Duodenum (tissue), 1 donor: Measurements from ENCODE around the gene CTSZ.

- PRO-cap, result no peak
Measured at GRCh38 chr20:58669048-58669663, 18.1 kb downstream of the STX16 start.

GRCh38 chr20:58685329-58686205 is 7.0 kb upstream of the NPEPL1 start:
- PRO-cap, result no peak

GRCh38 chr20:58693012-58693812 is 612 bp downstream of the NPEPL1 start:
- PRO-cap, result unidirectional peak, minus-strand start at chr20:58693276

GRCh38 chr20:58890720-58891211 is 455 bp upstream of the GNAS start:
- PRO-cap, result bidirectional peak, plus-strand start at chr20:58891002, minus-strand start at chr20:58890887

DNA sequence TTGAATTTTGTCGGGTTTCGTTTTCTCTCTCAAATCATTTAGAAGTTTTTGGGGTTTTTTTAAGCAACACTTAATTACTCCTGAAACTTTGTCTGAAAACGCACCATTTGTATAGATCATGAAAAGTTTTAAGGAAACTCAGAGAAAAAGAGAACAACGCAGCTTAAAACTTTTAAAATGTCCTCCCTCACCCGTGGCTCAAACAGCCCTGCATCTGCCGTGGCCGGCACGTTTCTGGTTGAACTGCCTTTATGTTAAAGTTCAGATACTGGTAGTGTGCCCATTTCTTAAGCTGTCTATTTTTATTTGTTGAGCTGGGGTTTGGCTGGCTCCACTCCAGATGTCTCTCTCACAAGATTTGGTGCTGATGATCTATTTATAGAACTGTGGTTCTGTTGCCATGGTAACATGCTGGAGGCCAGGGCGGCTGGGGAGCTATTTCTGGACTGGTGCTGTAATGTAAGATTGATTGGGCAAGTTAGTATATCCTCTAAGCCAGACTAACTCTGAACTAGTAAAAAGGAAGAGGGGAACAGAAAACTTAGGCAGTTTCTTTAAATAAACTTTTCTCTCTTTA is 16.5 kb downstream of the GNAS start:
- PRO-cap, result unidirectional peak, minus-strand start at position 225 of the sequence; unidirectional peak, minus-strand start at position 351 of the sequence

GRCh38 chr20:58995367-58995813 is 11.7 kb downstream of the CTSZ start:
- PRO-cap, result no peak

DNA sequence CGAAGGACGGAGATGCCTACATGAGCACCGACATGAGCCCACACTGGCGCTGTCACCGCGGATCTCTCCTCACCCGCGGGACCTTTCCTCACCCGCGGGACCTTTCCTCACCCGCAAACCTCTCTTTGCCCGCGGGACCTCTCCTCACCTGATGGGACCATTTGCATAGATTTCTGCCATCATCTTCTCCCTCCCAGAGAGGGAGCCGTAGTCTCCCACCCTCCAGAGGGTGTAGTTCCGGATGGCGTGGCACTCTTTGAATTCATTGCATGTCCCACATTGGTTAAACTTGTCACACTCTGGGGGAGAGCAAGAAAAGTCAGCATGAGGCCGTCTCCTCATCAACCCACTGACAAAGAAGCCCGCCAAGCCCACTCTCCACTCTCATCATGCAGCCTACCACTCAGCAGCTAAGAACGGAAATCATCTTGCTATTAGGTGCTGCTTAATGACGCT is 9.6 kb downstream of the CTSZ start:
- PRO-cap, result no peak

- PRO-cap, result bidirectional peak, plus-strand start at chr20:59007362, minus-strand start at chr20:59007254
Measured at GRCh38 chr20:59006563-59007655, at the start of gene CTSZ. CTSZ (minus strand) TSS chr20:59007254.

- PRO-cap, result no peak
Measured at GRCh38 chr20:59151624-59152257, 11.9 kb upstream of the ZNF831 start.

DNA sequence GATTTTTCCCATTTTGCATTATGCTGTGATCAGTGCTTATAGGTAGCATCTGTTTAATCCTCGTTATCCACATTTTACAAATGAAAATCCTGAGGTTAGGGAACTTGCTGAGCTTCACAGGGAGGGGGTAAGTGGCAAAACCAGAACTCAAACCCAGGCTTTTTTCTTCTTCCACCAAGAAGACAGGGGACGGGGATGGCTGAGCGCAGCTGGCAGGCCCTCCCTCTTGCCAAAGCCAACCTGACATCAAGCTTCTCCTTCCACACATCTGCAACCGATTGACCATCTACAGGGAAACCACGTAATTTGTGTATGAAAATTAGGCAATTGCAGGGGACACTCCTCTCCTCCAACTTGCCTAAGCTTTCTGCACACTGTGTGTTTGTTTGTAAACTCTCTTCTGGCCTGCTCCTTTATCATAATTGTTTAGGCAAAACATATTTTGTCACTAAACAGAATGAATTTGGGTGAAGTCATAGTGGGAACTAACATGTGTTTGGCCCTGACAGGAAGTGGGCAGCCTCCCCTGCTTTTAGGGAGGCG is 18.8 kb downstream of the ZNF831 start:
- PRO-cap, result no peak

GRCh38 chr20:59293075-59293791 is 7.2 kb upstream of the EDN3 start:
- PRO-cap, result no peak

DNA sequence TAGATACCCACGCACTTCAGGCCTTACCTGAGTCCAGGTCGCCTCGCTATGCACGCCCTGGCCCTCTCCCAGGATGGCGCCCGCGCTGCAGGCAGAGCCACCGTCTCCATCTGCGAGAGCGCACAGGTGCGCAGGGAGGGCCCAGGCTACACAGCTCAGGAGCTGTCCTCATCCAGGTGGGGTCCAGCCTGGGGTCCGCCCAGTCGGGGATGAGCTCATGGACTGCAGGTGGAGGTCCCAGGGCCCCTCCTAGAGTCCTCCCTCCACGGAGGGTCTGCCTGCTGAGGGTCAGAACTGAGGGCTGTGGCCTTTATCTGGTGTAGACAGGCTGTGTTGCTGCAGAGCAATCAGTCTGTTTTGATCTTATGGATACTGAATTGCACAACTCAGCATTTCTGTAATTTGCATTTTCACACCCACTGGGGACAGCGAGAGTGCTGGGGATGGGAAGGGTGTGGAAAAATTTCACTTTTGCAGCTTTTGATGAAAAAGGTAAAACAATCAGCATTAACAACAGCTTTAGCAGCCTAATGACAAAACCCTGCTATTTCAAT is 78.0 kb upstream of the PHACTR3 start:
- PRO-cap, result unidirectional peak, minus-strand start at position 268 of the sequence

GRCh38 chr20:59605144-59605867 is 966 bp downstream of the PHACTR3 start:
- PRO-cap, result no peak

DNA sequence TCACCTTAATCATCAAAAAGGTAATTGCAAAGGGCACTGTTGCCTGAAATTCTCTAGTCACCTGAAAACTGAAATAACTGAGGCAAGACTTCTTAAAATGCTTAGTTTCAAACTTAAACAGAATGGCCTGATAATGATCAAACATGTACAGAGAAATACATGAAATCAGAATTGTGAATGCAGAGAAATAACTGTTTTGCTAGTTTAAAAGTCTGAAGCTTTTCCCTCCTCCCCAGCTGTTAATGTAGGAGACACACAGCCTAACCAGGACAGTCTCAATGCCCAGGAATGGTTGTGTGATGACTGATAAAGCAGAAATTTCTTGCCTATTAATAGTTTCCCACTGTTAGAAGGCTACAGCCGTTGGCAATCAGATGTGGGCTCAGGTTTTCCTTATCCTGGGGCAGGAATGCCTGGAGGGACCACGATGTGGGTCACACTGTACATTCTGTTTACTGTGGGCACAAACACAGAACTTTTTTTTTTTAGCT is 2.0 kb downstream of the PPP1R3D start:
- PRO-cap, result no peak

DNA sequence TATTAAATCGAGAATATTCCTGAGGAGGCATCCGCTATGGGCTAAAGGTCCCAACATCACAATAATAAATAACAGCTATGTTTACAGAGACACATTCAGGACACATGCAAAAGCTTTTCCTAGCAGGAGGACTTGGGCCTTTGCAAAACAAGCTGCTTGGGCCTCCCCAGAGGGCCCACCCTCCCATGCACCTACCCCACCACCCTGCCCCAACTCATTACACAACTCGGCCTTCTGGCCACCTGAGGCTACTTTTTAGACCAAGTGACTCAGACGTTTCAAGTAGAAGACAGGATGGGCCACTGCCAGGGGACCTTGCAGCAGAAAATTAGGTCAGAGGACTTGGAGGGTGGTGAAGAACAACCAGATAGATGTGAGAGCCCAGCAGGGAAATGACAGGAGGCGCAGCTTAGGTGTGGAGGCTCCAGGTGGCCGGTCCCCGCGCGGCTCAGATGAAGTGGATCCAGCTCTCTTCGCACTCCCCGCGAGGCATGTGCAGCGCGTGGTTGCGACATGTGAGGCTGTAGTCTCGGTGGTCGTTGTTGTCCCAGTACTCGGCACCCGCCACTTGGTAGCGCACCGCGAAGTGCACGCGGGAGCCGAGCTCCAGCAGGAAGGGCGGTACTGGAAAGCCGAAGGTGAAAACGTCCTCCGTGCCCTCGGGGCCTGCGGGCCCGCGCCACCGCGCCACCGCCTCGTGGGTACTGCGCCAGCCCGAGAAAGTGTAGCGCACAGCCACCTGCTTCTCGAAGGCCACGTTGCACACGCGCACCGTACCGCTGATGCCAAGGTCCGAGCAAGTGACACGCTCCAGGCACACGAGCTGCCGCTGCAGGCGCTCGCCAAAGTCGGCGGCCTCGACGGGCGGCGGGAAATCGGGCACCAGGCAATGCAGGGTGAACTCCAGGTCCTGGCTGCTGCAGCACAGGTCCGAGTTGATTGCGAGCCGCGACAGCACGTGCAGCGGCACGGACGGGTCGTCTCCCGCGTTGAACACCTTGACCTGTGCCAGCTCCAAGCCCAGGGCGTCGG is 1.2 kb downstream of the PPP1R3D start:
- PRO-cap, result no peak

GRCh38 chr20:61492644-61493181 is 240.7 kb downstream of the CDH4 start:
- PRO-cap, result no peak

- PRO-cap, result no peak
Measured at GRCh38 chr20:61501768-61502308, 249.8 kb downstream of the CDH4 start.

- PRO-cap, result no peak
Measured at GRCh38 chr20:61602816-61603191, 350.7 kb downstream of the CDH4 start.

- PRO-cap, result no peak
Measured at GRCh38 chr20:62011660-62012022, 54.0 kb downstream of the TAF4 start.

GRCh38 chr20:62025918-62026581 is 39.6 kb downstream of the TAF4 start:
- PRO-cap, result no peak